ENCODE measurements around the genes CUL4A and ADPRHL1.

DNA sequence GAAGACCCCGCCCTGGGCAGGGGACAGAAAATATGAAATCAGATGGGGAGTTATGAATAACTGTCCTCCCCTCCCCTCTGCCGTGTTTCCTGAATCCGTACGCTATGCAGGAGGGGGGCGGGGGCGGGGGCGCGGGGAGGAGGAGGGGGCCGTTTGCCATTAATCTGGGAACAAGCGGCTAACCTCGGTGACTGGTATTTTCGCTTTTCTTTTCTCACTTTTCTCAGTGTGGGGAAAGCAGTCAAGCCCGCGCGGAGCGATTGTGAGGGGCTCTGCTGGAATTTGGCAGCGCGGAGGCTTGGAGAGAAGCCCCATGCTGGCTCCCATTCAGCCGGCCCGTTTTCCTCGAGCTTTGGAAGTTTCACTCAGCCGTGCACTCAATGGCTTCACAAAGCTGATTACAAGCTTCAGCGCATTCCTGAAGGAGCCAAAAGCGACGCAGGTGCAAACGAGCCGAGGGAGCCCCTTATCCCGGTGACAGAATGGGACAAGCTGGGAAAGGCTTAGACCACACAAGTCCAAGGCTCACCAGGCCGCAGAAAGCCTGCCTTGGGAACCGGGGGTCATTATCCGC is 36.9 kb downstream of the SOX1 start:
- PRO-cap, result no peak
- RAMPAGE, long total RNA, 2 experiments, result no peak in any of the 2 experiments

DNA sequence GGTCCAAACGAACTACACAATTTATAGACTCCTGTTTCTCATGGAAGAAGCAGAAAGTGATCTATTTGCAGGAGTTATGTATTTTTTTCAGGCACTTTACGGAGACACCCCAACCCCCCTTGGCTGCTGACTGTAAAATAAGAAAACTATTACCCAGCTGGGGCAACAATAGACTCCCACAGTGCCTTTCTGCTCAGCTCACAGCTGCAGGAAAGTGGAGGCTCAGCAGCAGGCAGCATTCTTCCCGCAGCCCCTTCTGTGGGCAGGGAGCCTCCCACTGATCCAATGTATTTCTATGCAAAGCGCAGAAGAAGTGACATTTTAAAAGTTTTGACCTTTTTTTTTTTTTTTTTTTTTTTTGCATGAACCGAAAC is 95.0 kb downstream of the SOX1 start:
- PRO-cap, result no peak
- RAMPAGE, long total RNA, 2 experiments, result no peak in any of the 2 experiments

DNA sequence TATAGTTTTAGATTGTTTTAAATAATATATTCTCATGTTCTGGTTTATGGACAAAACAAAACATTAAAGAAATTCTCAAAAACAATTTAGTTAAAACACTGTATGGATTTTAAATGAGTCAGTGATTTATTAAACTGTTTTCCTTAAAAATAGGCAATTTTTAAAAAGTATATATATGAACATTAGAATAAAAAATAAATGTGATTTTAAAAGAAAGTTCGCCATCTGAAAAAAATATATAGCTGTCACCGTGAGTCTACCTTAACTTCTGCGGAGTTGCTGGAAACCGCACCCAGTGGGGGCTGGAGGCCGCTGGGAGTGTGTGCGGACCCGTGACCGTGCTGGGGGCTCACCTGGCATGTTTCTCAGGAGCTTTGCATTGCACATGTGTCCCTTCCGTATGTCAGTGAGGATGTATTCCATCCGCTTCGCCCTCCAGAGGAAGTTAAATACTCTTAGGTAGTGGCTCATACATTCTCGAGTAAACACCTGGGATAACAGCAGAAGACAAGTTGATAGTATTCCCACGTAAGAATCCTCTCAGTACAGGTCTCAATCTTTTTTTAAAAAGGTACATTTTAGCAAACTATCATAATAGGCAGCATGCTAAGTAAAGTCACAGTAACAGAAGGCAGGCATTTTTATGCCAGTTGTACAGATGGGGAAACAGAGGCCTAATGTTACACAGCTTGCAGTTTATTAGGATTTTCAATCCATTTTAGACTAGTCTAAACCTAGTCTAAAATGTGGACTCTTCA is 71.7 kb downstream of the TUBGCP3 start:
- PRO-cap, result no peak
- RAMPAGE, long total RNA, 2 experiments, result no peak in any of the 2 experiments

DNA sequence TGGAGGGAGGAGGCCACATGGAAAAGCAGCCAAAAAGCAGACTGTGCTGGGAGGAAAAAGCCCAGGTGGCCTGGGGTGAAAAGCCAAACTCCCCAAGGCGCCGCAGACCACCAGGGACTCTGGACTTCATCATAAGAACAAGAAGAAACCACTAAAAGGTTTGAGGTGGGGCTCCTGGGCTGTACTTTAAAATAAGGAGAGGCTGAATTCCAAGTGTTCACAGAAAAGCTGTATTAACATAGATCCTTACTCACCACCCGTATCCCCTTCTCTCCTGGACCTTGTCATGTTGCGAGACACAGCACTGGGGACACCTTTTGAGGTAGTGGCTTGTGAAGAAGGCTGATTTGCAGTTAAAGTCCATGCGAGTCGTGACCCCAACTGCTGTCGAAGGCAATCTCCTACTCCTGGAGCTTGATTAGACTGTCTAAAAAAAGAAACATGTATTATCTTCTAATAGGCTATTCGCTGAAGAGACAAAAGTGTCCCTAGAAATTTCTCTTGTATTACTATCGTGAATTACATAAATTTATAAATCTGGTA is 32.1 kb downstream of the TUBGCP3 start:
- PRO-cap, result no peak
- RAMPAGE, long total RNA, 2 experiments, result no peak in any of the 2 experiments

- PRO-cap, result bidirectional peak, plus-strand start at chr13:112770882, minus-strand start at chr13:112770773
- RAMPAGE, long total RNA, 2 experiments, result no peak in any of the 2 experiments
Measured at GRCh38 chr13:112770712-112771266, 81.0 kb downstream of the ATP11A start.

GRCh38 chr13:112771436-112771955 is 81.7 kb downstream of the ATP11A start:
- PRO-cap, result unidirectional peak, plus-strand start at chr13:112771710
- RAMPAGE, long total RNA, 2 experiments, result no peak in any of the 2 experiments

GRCh38 chr13:112878139-112878616 is 90.8 kb upstream of the MCF2L start:
- PRO-cap, result no peak
- RAMPAGE, long total RNA, 2 experiments, result no peak in any of the 2 experiments

GRCh38 chr13:112901996-112902557 is 66.9 kb upstream of the MCF2L start:
- PRO-cap, result no peak
- RAMPAGE, long total RNA, 2 experiments, result no peak in any of the 2 experiments

DNA sequence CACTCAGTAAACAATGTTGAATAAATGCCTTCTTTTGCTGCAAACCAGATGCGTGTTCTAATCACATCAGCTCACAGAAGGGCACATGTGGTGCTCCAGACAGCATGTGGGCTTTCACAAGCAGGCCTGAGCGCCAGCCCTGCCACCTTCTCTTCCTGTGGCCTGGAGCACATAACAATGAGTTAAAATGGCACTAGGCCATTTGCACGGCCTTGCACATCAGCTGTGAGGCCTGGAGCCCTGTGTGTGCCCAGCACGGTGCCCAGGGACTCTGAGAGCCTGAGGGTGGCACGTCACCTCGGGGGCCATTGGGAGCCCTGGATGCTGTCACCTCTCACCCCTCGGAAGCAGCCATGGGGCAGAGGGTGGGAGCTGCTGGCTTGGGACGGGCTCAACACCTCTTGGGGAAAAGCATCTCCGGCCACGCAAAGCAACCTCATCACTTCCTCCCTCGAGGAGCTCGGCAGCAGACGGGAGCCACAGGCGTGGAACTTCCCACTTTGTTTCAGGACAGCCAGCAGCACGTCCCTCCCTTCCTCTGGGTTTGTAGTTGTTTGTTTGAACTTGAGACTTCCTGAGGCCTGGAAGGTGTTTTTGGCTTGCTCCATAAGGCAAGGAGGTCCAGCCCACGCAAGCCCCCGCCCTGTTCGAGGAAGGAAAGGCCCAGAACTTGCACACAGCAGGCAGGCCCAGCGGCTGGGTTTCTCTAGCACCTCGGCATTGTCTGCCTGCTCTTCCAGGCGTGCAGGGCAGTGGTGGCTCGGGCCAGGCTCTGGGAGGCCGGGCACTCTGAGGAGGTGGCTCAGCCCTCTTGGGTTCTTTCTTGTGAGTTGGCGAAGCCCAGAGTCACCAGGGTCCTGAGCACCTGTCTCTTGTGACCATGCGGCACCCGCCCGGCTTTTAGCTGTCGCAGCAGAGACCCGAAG is 9.9 kb downstream of the MCF2L start:
- PRO-cap, result bidirectional peak, plus-strand start at position 720 of the sequence, minus-strand start at position 349 of the sequence
- RAMPAGE, long total RNA, 2 experiments, result start-site peak on the plus strand in 2 of 2 experiments, centred at positions 692 to 711 of the sequence, 37 to 78 reads per replicate

- PRO-cap, result no peak
- RAMPAGE, long total RNA, 2 experiments, result no peak in any of the 2 experiments
Measured at GRCh38 chr13:112997442-112998005, 28.5 kb downstream of the MCF2L start.

DNA sequence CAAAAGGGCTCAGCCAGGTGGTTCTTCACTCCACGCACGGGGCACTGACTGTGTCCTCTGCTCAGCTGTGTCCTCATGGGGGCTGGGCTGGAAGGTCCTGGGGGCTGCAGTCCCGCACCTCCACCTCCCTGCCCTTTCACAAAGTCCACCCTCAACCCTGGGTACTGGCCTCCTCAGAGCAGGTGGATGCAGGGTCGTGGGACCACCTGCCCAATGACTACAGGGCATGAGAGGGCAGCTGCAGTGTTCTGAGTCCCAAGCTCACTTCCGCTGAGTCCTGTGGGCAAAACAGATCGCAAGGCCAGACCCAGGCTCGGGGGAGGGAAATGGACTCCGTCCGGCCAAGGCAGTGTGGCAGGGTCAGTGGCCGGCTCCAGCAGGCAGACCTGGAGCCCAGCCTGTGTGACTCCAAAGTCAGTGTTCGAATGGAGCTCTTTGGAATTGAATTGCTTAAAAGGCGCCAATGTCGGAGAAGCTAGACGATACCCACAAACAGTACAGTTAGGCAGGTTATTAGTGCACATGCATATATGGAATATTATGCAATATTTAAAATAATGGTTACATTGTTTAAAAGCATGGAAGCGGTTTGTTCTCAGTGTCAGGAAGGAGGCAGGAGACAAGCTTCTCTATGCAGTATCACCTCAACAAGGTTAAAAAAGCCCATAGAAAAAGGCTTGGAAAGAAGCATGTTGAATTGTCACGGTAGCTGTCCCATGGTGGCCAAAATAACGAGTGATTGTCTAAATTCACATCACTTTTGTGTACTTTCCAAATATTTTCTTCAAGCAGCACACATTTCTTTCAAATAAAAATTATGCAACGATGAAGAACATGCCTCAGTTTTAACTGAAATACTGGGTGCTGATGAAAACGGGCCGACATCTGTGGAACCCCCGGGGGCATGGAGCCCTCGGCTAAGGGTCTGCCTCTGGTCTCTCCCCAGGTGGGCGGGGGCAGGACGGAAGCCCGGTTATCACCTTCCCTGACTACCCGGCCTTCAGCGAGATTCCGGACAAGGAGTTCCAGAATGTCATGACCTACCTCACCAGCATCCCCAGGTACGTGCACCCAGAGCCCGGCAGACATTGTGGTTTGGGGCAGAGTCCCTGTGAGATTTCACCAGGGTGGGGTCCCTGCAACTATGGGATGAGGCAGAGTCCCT is 55.1 kb downstream of the MCF2L start:
- PRO-cap, result no peak
- RAMPAGE, long total RNA, 2 experiments, result no peak in any of the 2 experiments

- PRO-cap, result no peak
- RAMPAGE, long total RNA, 2 experiments, result no peak in any of the 2 experiments
Measured at GRCh38 chr13:113051017-113051409, 54.6 kb upstream of the F7 start.

DNA sequence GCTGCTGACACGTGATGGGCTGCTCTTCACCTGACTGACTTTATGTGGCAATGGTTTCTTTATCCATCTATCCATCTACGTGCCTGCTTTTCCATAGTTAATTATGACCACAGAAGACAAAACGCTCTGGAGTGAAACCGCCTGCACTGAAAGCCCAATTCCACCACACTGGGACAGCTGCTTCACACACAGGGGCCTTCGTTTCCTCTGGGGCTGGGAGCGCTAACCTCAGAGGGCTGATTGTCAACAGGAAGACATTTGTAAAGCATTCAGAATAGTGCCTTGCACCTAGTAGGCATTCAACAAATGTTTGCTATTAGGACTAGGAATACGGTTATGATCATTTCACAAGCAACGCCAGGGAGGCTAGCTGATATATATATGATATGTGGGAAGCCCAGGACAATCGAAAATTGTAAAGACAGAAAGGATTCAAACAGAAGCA is 23.4 kb downstream of the PCID2 start:
- PRO-cap, result no peak
- RAMPAGE, long total RNA, 2 experiments, result no peak in any of the 2 experiments

GRCh38 chr13:113186907-113187693 is 21.4 kb downstream of the PCID2 start:
- PRO-cap, result bidirectional peak, plus-strand start at chr13:113187456, minus-strand start at chr13:113187331
- RAMPAGE, long total RNA, 2 experiments, result no peak in any of the 2 experiments

DNA sequence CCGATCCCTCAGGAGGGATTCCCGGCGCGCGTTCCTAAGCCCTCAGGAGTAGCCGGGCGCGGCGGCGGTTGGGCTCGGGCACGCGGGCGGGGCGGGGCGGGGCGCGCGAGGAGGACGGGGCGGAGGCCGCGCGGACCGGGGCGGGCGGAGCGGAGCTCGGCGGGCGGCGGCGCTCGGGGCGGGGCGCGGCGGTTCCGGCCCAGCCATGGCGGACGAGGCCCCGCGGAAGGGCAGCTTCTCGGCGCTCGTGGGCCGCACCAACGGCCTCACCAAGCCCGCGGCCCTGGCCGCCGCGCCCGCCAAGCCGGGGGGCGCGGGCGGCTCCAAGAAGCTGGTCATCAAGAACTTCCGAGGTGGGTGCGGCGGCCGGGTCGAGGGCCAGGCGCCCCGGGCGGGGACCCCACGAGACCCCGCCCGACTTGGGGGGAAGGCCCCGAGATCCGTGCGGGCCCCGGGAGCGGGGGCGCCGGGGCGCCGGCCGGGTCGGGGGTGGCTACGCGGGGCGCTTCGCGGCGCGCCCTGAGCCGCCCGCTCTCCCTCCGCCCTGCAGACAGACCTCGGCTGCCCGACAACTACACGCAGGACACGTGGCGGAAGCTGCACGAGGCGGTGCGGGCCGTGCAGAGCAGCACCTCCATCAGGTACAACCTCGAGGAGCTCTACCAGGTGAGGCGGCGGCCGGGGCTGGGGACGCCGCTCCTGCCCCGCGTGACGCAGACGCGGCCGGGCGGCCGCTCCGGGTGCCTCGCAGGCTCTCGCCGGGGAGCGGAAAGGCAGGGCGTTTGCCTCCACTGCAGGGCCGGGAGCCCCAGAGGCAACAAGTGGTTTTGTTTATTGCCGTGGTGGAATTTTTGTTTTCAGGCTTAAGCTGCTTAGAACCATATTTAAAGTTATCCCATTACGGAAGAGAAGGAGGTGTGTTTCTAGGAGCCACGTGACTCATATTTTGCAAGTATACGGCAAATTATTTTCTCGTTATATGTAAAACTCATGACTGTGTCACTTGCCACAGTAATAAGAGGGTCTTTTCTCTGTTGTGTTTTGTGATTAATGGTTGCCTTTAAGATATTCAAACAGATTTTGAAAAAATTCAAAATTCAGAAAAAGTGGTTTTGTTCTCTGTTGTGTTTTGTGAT is at the start of gene CUL4A:
Gene CUL4A, plus strand, starts transcription at position 191 of the 1,136 bp plus-strand sequence.
- PRO-cap, result bidirectional peak, plus-strand start at position 202 of the sequence, minus-strand start at position 70 of the sequence; bidirectional peak, plus-strand start at position 716 of the sequence, minus-strand start at position 738 of the sequence
- RAMPAGE, long total RNA, 2 experiments, result no peak in any of the 2 experiments

DNA sequence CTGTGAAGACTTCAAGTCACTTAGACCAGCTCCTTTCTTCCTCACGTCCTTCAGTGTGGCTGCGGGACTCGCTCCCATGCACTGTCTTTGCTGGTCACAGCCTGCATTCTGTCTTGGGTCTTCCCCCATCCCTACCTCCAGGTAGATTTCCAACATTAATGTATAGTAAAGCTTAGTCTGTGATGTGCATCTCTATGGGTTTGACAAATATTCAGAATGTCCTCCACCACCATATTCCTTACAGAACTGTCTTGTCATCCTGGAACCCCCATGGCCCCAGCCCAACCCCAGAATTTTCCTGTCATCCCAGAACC is 6.8 kb upstream of the LAMP1 start:
- PRO-cap, result no peak
- RAMPAGE, long total RNA, 2 experiments, result no peak in any of the 2 experiments

GRCh38 chr13:113319165-113319981 is 22.3 kb downstream of the LAMP1 start:
- PRO-cap, result no peak
- RAMPAGE, long total RNA, 2 experiments, result no peak in any of the 2 experiments

- PRO-cap, result no peak
- RAMPAGE, long total RNA, 2 experiments, result no peak in any of the 2 experiments
Measured at GRCh38 chr13:113326622-113326873, 29.5 kb downstream of the LAMP1 start.

- PRO-cap, result no peak
- RAMPAGE, long total RNA, 2 experiments, result no peak in any of the 2 experiments
Measured at GRCh38 chr13:113449723-113450185, 3.5 kb downstream of the ADPRHL1 start.

GRCh38 chr13:113453399-113454015 is at the start of gene ADPRHL1:
TSS of gene ADPRHL1 (minus strand) at chr13:113453488.
- PRO-cap, result bidirectional peak, plus-strand start at chr13:113453629, minus-strand start at chr13:113453487; bidirectional peak, plus-strand start at chr13:113453705, minus-strand start at chr13:113453719; bidirectional peak, plus-strand start at chr13:113453830, minus-strand start at chr13:113453773
- RAMPAGE, long total RNA, 2 experiments, result start-site peak on the minus strand in 1 of 2 experiments, at chr13:113453461-113453537 at its widest, 236 reads per replicate

All from right atrium auricular region (tissue), 2 donors.